Left lung (tissue), 1 donor: ENCODE measurements around a stretch of chr9.

DNA sequence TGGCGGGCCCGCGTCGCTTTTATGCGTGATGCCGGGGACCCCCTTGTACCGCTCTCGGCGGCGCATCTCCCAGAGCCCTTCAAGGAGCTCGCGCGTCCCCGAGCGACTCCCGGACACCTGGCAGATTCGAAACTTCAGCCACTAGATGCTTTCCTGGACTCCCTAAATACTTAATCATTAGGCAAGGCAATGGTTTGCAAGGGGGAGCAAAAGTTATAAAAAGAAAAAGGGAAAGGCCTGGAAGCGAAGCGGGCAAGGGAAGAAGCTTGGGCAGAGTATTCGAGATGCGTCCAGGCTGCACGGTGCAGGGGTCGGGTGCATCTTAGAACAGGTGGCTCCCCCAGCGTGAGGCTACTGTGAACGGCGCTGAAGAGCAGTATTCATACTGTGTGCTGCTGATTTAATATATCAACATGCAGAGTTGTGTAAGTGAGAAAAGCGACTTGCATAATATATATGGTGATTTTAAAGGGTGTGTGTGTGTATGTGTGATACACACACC is 5.7 kb upstream of the TAL2 start:
- PRO-cap: no peak

DNA sequence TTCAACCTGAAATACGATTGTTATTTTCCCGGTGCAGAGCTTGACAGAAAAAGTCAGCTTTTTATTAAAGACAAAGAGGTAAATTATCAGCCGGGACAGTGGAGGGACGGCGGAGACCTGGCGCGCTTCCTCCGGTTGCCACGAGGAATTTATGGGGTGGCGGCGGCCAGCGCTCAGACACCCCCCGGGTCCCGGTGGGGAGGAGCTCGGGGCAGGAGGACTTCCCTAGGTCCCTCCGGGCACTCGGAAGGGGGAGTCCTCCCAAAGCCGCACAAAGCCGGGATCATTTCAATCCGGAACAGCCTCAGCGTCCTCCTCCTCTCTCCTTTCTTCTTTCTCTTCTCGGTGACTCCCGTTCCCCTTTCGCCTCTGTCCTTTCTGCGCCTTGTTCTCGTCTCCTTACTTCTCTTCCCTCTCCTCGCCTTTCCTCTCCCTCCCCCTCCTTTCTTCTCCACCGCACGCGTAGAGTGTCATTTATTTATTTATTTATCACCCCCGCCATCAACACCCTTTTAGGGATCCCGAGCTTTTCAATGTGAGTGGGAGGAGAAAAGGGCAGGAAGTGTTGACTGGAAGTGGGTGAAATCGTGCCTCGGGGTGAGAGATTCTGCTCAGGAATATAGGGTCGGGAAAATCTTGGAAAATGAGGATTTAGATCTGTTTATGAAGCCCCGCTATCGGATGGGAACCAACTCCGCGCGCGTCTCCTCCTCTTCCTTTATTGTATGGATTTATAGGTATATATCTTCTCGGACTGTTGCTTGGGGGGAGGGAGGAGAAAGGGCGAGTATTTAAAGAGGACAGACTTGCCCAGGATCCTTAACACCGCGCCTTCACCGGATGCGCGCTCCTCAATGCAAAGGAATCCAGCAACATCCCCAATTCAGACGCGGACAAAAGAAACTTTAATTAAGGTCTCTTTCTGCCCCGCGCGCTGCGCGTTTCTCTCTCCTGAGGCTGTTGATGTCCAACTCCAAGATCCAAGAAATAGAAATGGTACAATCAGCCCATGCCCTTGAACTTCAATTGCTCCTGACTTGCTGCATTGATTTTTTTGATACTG is 2.0 kb upstream of the ZNF462 start:
- PRO-cap: no peak

GRCh38 chr9:106868928-106869370 is 6.0 kb downstream of the ZNF462 start:
- PRO-cap: no peak

- PRO-cap: no peak
These were observed 140.7 kb upstream of the RAD23B start for GRCh38 chr9:107142354-107142838.

GRCh38 chr9:107176829-107177196 is 106.3 kb upstream of the RAD23B start:
- PRO-cap: no peak

DNA sequence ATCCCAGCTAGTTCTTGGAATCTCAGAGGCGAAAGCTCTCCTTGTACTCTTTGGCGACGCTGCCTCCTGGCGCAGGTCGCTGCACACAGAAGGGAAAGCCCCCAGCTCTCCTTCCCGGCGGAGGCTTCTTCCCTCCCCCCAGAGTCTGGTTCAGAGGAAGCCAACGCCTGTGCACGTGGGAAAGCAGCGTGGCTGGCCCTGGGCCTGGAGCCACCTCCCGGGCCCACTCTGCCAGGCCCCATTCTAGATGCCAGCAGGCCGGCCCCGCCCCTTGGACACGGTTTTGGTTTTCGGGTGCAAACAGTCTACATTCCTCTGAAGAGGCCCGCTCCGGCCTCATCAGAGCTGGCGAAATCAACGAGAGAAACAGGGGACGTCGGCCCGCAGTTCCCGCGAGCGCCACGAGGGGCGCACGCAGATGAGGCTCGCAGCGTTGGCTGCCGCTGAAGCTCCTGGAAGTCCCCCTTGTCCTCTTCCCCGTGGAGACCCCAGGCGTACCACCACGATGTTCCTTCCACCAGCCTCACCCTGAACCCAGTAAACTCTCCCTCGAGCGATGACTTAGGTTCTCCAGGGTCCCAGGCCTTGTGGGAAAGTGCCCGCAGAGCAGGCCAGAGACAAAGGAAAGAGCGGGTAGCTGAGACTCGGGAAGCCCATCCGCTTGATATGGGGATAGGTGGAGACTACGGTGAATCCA is 64.4 kb downstream of the KLF4 start:
- PRO-cap: no peak

GRCh38 chr9:107750622-107751020 is 261.1 kb upstream of the KLF4 start:
- PRO-cap: no peak

GRCh38 chr9:108156368-108156990 is 666.9 kb upstream of the KLF4 start:
- PRO-cap: no peak

- PRO-cap: no peak
These were observed 583.8 kb downstream of the ACTL7B start for GRCh38 chr9:108271760-108272615.

GRCh38 chr9:109014194-109014820 is 1.0 kb upstream of the CTNNAL1 start:
- PRO-cap: no peak

- PRO-cap: no peak
These were observed 4.4 kb upstream of the CTNNAL1 start for GRCh38 chr9:109017277-109018499.

- PRO-cap: no peak
These were observed 45.9 kb downstream of the EPB41L4B start for GRCh38 chr9:109274680-109275721.

- PRO-cap: no peak
These were observed 2.6 kb downstream of the EPB41L4B start for GRCh38 chr9:109317999-109318834.

GRCh38 chr9:109386695-109387234 is 65.9 kb upstream of the EPB41L4B start:
- PRO-cap: unidirectional peak, plus-strand start at chr9:109386973

GRCh38 chr9:109475405-109475956 is 22.6 kb downstream of the PTPN3 start:
- PRO-cap: no peak

- PRO-cap: no peak
These were observed 625 bp upstream of the PTPN3 start for GRCh38 chr9:109498724-109499140.

DNA sequence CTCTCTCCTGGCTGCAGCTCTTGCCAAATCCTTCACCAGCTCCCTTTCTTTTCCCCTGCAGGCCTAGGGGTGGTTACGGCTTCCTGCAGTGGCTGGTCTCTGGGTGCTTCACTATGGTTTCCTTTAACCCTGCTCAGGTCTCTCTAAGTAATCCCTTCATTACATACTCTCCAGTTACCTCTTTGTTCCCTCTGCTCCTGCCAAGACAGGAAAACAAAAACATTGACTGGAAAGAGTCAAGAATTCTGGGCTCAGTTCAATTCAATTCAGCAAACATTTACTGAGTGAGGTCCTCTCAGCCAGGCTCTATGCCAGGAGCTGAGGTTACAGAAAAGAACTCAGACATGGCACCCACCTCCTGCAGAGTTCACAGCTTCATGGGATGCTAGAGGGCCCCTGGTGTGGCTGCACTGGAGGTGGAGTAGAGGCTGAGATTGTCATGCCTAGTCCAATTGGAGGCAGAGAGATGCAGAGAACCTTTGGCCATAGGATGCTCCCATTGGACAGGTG is 19.9 kb upstream of the PTPN3 start:
- PRO-cap: no peak

DNA sequence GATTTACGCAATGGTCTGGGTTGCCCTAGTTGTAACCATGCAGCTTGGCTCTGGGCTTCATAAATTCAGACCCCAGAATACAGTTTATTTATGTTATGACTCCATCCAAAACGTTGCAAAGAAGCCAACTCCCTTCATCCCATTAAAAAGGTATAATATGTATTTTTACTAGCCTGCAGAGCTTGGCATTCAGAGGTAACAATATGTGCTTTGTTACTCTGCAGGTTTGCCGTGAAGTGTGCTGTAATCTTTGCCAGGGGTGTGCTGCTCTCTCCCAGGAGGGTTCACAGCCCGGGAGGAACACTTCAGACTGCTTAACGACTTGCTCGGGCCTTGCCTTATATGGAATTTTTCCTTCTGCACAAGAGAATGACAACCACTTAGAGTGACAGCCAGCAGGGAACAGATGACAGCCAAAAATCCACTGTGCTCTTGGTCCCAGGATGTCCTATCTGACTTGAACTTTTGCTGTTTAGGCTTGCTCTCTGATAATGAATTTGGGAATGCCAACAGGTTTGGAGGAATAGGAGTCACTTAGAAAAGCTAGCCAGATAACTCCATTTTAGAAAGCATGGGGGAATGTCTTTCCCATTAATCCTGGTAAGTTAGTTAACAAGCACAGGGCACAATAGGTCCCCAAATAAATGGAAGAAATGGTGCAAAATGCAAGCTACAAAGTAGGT is 34.1 kb upstream of the PALM2AKAP2 start:
- PRO-cap: no peak

DNA sequence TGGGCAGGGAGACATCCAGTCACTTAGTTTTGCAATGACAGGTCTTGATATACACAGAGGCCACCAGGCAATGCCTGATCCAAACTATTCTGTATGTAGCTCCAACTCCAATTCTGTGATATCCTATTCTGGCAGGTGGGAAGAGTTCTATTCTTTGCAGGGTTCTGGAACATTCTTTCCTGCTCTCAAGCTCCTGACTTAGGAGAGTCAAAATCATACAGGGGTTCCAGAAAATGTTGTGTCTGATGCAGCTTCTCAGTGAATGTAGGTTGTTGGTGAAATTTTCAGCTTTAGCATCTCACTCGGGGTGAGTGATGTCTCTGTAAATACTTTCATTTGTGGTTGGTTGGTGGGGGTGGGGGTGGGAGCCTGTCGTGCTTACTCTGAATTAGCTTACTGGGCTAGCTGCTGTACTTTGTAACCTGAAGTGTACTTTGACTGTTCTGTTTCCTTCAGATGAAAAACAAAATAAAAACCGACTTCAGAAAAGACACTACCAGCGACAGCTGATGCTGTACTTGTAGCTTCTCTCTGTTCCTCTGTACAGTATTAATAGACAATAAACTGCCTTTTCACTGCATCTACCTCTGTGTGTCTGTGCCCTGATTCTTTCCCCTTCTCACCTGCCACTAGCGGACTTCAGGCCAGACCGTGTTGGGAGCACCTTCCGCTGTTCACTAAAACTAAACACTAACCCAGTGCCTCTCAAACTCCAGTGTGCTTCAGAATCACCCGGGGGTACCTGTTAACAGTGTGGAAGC is 171.1 kb downstream of the PALM2AKAP2 start:
- PRO-cap: no peak

- PRO-cap: no peak
These were observed 188.2 kb downstream of the PALM2AKAP2 start for GRCh38 chr9:109968150-109968615.